Camera-type eye (tissue), 1 donor: Measurements from ENCODE around the genes COG7 and TNRC6A.

- RAMPAGE, long total RNA, result no peak
These were observed 23.6 kb downstream of the NPIPB5 start for GRCh38 chr16:22534045-22534976.

DNA sequence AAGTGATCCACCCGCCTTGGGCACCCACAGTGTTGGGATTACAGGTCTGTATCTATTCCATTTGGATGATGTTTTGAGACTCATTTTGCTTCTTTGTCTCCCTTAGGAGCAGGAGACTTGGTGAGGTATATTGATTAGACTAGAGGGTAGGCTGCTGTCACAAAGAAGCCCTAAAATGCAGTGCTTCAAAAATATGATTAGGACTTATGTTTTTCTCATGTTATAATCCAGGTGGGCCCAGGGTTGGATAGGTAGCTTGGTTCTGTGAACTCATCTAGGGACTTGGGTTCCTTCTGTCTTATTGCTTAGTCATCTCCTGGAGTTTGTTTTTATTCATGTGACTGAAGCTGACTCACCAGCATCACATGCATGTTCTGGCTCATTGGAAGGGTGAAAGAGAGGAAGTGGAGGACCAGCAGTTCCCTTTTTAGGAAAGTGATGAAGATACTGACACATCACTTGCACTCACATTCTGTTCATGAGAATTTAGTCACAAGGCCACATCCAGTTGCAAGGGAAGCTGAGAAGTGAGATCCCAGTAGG is 95.8 kb downstream of the NPIPB5 start:
- RAMPAGE, long total RNA, result no peak

DNA sequence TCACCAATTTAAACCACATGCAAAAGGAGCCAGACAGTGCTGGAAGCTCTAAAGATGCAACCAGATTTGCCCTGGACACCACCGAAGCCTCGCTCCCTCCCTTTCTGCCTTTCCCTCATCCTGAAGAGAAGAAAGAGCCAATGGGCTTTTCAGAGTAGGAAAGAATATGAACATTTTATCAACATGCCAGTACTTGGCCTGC is 45.0 kb downstream of the USP31 start:
- RAMPAGE, long total RNA, result no peak

DNA sequence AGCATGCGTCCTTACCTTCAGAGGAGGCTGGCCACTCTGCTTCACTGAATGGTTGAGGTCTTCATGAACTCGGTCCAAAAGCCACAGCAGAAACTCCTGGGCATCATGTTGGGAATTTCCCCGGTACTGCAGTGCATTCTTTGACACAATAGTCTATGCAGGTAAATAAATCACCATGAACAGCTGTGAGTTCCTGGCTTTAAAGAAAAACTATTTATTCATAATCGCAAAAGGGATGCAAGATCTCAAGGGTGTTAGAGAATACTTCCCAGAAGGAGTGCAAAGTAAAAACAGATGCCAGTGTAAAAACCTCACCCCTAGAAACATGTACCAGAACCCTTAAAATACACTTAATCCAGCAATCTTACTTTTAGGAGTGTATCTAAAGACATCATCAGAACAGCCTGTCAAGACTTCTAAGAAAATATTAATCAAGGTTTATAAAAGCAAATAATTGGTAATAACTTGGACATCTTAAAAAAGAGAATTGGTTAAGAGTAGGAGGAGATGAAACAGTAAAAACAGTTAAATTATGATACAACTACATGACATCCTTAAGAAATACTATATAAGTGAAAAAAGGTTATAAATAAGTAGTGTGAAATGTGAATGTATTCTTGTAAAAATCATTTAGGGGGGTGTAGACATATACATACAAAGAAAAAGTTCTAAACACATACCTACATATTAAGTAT is 41.1 kb downstream of the USP31 start:
- RAMPAGE, long total RNA, result no peak

DNA sequence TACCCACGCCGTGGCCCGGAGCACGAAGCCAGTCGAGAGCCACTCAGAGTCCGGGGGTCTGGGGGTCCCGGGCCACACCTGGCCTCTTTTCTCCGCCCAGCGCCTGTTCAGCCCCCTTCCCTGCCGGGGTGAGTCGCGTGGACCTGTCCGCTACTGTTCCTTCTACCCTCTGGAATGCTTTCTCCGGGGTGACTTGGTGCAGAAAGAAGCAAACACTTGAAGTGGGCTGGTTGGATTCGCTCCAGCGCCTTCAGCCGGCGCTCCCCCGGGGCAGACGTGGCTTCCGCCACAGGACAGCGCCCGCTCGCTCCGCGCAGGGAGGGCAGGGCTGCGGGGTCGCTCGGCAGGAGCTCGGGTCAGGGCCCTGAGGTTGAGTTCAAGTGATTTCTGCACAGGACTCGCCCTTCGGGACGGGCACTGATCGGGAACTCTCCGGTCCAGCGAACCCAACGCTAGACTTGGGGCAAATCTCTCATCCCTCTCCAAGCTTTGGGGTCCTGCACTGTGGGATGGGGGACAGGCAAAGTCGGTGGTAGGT is 525 bp downstream of the SCNN1G start:
- RAMPAGE, long total RNA, result no peak

DNA sequence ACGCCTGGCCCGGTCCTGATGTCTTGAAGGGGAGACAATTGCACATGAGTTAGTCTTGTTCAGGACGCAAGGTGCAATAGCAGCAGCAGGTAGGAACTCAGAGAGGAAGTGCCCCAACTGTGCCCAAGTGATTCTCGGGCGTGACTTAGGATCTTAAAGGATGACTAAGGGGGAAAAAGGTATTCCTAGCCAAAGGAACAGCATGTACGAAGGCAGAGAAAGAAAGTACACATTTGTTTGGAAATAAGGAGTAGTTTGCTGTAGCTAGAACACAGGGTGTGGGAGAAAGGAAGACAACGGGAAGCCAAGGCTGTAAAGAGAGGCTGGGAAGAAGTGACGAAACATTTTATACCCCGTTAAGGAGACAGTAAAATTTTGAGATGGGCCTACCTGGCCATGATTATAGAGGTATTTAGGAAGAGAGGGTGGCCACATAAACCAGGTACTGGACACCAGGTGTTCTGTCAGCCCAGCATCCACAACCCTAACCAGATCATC is 43.8 kb upstream of the SCNN1B start:
- RAMPAGE, long total RNA, result no peak

DNA sequence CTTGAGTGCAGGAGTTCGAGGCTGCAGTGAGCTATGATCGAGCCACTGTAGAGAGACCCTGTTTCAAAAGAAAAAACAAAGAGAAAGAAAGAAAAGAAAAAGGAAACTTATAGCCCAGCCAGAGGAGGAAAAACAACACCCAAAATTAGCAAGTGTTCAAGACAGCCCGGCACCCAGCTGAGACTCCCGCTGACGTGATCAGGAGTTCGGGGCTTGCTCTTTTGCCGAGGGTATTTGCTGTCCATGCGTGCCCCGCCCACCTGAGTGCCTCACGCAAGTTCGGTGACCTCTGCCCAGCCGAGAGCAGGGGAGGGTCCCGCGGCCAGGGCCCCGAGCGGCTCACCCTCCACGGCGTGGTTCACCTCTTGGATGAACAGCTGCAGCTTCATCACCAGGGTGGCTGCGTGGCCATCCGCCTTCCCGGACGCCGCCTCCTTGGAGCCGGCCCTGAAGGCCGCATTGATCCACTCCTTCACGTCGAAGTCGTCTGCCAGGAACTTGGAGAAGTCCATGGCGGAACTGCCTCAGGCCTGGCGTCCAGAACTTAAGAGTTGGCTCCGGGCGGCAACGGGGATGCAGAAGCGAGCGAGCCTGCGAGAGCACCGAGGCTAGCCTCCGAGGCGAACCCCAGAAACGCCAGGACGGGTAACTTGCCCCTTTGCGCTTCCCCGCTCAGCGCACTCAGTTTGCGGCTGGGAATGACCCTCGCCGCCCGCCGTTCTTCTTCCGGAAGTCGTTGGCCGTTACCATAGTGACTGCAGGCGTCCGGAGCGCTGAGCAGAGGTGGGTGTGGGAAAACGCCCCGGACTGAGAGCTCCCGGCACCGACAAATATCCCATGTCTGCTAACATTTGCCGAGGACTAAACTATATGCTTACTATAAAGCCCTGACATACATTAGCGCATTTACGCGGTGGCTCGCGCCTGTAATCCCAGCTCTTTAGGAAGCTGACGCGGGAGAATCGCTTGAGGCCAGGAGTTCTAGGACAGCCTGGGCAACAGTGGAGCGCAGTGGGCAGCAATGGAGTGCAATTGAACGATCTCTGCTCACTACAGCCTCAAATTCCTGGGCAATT is at the start of gene COG7:
Gene COG7, minus strand, starts transcription at position 707 of the 1,076 bp plus-strand sequence.
- RAMPAGE, long total RNA, result no peak

- RAMPAGE, long total RNA, result no peak
These were observed 26.4 kb upstream of the COG7 start for GRCh38 chr16:23479136-23480136.

DNA sequence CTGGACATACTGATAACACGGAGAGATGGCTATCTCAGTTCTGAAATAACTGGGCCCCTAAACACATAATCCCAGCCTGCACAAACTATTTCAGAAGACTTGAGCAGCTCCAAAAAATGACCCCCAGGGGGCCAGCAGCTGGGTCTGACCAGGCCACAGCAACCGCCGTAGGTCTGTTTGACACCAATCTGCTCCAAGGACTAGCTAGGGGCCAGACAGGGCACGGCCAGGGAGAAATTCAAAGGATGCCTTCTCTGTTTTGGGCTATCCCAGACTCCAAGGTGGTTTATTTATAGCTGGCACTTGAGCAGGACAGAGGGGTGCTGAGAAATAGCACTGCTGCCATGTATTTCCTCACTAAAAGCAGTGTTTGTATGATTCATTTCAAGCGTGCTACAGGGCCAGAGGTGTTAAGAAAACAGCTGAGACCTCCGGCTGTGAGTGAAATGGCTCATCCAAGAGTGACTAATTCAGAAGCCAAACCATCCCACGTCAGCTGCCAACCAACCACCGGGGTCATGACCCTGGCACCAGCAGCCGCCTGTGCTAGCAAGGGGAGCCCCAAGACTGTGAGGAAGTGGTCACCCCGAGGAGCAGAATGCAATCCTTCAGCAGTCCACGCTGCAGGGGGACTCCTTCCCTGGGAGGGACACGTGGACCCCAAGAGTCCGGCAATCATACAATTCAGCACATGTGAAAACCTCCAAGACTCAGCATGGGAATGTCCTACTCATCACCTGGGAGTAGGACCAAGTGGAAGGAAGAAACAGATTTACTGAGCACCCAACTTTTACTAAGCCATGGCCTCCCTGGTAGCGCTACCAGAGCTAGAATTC is 5.6 kb downstream of the GGA2 start:
- RAMPAGE, long total RNA, result no peak

- RAMPAGE, long total RNA, result no peak
These were observed 17.7 kb upstream of the GGA2 start for GRCh38 chr16:23527850-23528518.

DNA sequence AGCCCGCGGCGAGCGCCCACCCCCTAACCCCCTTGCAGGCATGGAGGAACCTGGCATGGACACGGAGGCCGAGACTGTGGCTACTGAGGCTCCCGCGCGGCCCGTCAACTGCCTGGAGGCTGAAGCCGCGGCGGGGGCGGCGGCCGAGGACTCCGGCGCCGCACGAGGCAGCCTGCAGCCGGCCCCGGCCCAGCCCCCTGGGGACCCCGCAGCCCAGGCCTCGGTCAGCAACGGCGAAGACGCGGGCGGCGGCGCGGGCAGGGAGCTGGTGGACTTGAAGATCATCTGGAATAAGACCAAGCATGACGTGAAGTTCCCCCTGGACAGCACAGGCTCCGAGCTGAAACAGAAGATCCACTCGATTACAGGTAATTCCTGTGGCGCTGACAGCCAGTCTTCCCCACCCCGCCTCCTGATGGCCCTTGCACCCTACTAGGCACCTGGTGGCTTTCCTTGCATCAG is 416 bp downstream of the UBFD1 start:
- RAMPAGE, long total RNA, result no peak

GRCh38 chr16:23563228-23563982 is 5.9 kb downstream of the UBFD1 start:
- RAMPAGE, long total RNA, result no peak

GRCh38 chr16:23596894-23597515 is 889 bp upstream of the NDUFAB1 start:
- RAMPAGE, long total RNA, result no peak

DNA sequence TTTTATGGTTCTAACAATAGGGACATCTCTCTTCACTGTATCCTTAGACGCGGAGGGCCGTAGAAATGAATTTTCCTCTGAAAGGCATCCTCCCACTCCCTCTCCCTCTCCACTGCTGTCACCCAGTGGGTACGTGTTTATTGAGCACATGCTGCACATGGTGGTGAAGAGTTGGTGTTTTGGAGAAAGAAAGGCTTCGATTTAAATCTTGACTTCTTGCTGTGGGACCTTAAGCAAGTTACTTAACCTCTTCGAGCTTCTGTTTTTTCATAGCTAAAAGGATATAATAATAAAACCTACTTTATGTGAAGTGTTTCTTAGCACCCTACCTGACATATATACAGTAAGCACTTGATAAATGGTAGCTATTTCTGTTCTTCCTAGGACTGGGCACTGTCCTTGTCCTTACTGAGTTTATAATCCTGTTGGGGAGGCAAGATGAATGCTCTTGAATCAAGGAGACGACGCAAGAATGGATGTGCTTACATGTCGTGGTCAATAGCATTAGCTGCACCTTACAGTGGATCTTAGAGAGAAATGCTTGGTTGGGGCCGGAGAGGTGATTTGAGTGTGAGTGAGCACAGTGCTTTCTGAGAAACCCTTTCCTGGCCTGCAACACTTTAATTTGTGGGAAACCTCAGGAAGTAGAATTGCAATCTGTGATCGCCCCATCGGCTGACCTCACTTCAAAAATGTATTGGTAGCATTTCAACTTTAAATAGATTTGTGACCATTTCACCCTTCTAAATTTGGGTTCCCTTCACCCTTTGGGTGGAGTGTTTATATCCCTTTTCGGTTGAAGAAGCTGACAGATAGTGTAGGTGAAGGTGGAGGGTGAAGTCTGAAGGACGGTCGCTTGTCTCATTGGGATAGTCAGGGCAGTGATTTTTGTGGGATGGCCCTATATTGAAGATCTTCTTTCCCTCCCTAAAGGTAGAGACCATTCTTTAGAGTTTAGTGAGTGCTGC is 13.0 kb downstream of the PRKCB start:
- RAMPAGE, long total RNA, result no peak

DNA sequence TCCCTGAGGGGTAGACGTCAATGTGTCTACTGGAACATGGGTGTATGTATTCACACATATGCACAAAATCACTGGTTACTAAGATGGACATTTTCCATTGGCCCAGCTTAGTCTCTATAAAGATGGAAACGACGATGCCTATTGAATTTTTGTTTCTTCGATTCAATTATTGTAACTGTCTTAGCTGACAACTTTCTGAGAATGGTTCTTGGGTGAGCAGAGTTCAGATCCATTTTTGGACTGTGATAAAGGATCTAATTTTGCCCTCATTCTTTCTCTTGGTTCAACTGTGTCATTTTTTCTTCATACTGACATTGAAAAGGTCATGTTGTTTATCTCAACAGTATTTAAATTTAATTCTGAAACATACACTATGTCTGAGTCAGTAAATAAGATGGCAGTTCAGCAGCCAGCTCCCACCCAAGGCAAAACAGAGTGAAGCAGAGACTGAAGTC is 64.8 kb upstream of the CACNG3 start:
- RAMPAGE, long total RNA, result no peak

DNA sequence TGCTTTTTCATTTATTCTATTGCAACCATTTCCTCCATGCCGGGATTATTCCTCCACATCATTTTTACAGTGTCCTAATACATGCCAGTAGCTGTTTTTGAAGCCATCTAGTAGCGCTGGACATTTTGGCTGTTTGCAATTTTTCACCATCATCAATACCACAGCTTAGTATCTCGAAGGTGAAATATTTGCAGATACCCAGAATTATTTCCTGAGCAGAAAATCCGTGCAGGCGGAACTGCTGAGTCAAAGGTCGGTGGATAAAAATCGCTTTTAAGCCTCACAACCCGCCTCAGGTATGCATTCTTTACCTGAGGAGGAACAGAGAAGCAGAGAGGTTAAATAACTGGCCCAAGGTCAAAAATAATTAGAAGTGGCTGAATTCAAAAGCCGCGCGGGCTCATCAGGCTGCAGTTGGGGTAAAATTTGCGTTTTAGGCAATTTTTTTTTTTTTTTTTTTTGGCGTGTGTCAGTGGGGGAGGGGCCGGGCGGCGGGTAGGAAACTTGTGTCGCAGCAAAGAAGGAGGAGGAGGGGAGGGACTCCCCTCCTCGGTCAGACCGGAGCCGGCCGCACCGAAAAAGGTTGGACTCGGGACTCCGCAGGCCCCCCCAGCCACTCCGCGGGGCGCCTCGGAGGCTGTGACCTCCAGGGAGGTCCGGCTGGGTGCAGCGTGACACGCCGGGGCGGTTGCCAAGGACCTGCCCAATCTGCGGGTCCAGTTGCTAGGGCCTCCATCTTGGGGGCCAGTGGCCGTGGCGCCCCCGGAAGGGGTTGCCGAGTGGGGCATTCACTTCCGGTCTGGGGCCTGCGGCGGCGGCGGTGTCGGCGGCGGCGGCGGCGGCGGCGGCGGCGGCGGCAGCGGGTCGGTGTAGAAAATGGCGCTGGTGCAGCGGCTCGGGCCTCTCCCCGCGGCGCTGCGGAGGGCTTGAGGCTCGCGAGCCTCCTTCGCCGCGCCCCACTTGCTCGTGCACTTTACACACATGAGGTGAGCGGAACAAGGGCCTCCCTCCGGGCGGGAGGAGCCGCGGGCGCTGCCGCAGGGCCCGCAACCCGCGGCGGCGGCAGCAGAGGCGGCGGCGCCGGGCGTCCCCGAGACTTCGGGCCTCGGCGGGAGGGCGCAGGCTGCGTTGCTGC is at the start of gene TNRC6A:
Gene TNRC6A, plus strand, starts transcription at position 791 of the 1,135 bp plus-strand sequence.
- RAMPAGE, long total RNA, result no peak

DNA sequence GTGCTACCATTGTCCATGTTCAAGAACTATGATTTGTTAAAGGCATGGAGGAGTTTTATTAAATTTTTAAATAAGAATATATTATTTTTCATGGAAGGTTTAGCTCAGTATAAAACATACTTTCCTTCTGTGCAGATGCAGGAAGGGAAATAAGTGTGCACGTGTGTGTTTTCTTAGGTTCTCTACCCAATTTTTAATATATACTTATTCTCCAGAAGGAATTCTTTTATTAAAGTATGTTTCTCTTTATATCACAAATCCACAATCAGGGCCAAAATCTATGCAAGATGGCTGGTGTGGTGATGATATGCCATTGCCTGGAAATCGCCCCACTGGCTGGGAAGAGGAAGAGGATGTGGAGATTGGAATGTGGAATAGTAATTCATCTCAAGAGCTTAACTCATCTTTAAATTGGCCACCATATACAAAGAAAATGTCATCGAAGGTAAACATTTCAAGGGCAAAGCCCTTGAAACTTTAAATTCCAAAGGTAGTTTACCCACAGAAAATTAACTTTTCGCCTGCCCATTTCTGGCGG is 51.4 kb upstream of the SLC5A11 start:
- RAMPAGE, long total RNA, result no peak

DNA sequence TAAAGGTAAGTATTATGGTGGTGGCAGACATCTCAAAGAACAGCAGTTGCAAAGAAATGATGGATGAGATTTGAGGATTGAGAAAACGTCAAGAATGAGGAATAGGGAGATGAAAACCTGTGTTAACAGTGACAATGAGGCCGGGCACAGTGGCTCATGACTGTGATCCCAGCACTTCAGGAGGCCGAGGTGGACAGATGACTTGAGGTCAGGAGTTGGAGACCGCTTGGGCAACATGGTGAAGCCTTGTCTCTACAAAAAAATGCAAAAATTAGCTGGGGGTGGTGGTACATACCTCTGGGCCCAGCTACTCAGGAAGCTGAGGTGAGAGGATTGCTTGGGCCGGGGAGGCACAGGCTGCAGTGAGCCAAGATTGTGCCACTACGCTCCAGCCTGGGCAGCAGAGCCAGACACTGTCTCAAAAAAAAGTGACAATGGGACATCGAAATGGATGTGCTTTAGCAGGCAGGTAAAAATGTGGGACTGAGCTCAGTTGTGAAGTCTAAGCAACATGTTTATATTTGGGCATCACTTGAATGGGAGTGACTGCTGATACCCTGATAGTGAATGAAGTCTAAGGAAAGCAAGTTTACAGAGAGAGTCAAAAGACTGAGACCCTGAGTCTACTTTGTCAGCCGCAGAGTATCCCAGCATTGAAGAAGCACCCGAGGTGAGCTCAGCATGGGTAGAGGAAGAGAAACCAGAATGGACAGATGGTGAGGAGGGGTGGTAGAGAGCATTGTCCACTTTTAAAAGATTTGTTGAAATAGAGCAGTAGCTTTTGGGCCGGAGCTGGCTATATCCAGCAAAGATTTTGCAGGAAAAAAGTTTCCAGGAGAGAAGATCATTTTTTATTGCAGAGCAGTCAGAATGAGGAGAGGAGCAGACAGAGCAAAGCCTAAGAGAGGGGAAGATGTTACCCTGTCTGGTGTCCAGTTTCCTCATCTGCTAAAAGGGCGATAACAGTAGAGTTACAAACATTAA is 43.3 kb upstream of the SLC5A11 start:
- RAMPAGE, long total RNA, result no peak

GRCh38 chr16:24999205-24999780 is 15.9 kb downstream of the ARHGAP17 start:
- RAMPAGE, long total RNA, result no peak

GRCh38 chr16:25110291-25110720 is 1.2 kb upstream of the LCMT1 start:
- RAMPAGE, long total RNA, result no peak